Epithelial cell of esophagus (primary cell): ENCODE data around the genes USF3, GRAMD1C and CCDC191.

GRCh38 chr3:113488833-113489427 lies 26.0 kb downstream of the SPICE1 start:
- RRBS: no CpG with 5 or more reads among the region's 1 CpG

- RRBS: no CpG with 5 or more reads among the region's 4 CpGs
Measured at GRCh38 chr3:113534307-113534733, 2.0 kb downstream of the SIDT1 start.

DNA sequence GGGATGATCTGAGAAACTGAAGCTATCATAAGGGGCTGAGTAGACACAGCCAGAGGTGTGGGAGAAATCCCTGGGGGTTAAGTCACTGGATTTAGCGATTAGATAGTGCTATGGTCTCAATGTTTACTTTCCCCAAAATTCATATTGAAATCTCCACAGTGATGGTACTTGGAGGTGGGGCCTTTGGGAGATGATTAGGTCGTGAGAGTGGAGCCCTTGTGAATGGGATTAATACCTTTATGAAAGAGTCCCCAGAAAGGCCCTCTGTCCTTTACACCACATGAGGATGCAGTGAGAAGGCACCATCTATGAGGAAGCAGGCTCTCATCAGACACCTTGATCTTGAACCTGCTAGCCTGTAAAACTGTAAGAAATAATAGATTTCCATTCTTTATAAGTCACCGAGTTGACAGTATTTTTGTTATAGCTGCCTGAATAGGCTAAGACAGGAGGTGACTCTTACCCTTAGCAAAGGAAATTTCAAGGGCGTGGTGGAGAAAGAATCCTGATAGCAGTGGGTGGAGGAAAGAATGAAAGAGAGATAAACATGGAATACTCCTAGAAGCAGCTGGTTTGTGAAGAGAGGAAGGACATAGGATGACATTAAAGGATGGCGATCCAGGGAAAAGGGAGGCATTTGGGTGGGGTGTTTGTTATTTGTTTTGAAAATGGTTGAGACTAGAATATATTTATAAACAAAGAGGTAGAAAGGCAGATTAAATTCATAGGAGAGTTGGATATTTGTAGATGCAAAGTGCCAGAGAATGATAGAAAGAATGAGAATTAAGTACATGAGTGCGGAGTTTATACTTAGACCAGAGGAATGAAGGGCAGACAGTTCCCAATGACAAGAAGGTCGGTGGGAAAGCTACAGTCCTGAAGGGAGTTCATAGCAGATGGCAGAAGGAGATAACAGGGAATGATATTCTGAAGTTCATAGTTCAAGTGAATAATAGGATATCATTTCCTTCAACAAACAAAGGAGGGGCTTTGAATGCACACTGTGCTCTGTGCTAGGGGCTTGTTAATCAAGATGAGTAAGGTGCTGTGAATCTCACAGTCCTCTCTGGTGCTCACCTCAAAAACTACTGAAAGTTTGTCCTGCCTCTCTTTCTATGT lies 41.4 kb downstream of the SIDT1 start:
- RRBS: no CpG with 5 or more reads among the region's 7 CpGs

- RRBS: no CpG with 5 or more reads among the region's 11 CpGs
Measured at GRCh38 chr3:113625774-113626135, 70.7 kb downstream of the USF3 start.

DNA sequence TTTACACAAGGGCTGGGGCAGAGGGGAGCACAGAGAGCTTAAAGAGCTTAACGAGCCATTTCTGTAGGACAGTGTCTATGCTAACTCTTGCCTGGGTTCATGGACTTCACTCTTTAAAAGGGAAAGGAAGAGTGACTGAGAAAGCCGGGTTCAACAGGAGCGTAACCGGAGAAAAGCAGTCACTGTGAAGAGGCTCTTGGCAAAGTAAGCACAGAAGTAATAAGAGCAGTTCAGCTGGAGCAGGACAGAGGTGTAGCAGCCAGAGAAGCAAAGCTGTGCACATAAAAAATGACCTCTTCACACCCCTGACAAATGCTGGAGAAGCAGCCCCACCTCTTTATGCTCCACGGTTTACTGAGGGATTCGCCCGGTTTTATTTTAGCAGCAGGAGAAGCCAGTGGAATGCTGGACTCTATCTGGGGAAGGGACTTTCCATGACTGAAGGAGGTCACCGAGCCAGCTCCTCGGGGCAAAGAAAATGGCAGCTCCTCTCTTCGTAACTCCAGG lies 66.4 kb downstream of the USF3 start:
- RRBS: no CpG with 5 or more reads among the region's 10 CpGs

- RRBS: 4% methylated on average over 6 of the region's 87 CpGs
Measured at GRCh38 chr3:113695782-113696736, at the start of gene USF3. TSS of gene USF3 (minus strand) at chr3:113696642.

GRCh38 chr3:113838580-113839418 lies at the start of gene GRAMD1C:
TSS of gene GRAMD1C (plus strand) at chr3:113838788.
- RRBS: under 1% methylated on average over 8 of the region's 55 CpGs

GRCh38 chr3:113873773-113874274 lies 35.2 kb downstream of the GRAMD1C start:
- RRBS: no CpG with 5 or more reads among the region's 2 CpGs

- RRBS: no CpG with 5 or more reads among the region's 57 CpGs
Measured at GRCh38 chr3:114055995-114057098, at the start of gene CCDC191. TSS of gene CCDC191 (minus strand) at chr3:114056526.

- RRBS: no CpG with 5 or more reads among the region's 6 CpGs
Measured at GRCh38 chr3:114057324-114057808, 829 bp downstream of the QTRT2 start.

- RRBS: no CpG with 5 or more reads among the region's 7 CpGs
Measured at GRCh38 chr3:114079468-114080186, 23.1 kb downstream of the QTRT2 start.

DNA sequence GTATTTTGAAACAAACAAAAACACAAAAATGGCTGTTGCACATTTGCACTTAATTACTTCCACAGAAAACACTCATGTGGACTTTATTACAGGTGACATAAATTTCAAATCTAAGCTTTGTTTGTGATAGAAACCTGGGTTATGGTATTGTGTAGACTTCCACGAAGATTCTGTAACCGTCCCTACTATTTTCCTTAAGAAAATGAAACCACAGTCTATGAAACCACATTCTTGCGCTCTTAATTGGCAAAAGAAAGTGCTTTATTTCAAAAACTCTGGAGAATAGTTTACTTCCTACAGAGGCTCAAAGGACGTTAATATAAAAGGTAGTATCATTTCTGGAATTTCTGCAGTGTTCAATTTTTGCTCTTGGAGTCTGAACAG lies 123.4 kb downstream of the TIGIT start:
- RRBS: no CpG with 5 or more reads among the region's 4 CpGs

DNA sequence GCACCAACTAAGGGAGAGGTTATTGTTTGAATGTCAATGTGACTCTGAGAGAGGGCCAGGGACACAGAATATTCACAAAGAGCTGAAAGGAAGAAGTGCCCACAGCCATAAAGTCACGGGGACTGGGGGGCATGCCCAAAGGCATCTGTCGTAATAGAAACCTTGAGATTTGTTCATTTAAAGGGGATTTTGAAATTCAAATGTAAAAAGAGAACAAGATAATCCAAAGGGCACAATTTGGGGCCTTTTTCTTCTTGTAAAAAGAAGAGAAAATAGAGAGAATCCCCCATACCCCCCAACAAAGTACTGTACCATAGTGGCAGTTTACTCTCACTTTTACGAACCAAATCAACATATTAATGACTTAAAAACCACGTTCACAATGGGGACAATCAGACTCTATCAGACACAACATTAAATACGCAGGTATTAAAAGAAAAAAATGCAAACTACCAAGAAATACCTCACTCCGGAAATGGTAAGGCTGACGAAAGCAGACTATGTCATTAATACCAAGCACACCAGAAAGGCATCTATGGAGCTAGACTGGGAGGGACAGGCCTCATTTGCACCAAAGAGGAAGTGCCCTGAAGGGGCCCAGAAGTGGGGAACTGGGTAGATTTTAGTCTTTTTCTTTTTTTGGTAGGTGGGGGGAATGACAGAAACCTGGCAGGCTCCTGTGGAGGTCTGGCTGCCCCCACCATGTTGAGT lies 134.2 kb downstream of the TIGIT start:
- RRBS: no CpG with 5 or more reads among the region's 7 CpGs

GRCh38 chr3:114449957-114450561 lies 156.2 kb downstream of the TIGIT start:
- RRBS: no CpG with 5 or more reads among the region's 8 CpGs

DNA sequence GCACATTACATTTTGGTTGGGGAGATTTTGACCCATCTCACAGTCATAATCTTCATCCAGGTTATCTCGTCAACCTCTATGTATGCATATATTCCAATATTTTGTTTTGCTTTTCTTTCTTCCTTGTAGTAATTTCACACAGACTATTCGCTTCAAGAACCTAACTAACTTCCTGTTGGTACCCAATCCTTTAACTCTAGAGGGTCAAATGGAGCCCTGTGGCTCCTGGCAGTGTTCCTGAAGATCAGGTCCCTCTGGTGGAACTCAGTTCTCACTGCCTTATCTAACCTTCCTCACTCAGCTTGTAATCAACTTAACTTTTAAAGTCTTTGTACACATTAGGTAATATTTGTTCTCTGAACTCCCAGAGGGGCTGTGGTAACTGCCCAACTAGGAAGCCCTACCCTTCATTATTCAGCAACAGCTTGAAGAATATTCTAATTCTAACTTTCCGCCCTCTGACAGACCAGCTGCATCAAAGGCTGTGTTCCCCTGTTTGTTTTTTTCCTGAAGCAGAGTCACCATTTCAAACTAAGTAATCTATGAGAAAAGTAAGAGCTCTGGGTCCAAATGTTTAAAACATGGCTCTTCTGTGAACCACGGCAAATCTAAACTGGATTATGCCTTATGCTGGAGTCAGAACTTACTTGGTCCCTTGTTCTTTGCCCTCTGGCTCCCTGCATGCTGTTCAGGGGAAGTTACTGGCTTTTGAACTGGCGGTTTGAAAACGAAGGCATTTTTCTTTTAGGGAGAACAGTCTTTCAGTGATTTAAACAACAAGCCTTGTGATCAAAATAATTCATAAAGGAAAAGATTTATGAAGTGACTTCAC lies 365.4 kb downstream of the TIGIT start:
- RRBS: no CpG with 5 or more reads among the region's 6 CpGs

DNA sequence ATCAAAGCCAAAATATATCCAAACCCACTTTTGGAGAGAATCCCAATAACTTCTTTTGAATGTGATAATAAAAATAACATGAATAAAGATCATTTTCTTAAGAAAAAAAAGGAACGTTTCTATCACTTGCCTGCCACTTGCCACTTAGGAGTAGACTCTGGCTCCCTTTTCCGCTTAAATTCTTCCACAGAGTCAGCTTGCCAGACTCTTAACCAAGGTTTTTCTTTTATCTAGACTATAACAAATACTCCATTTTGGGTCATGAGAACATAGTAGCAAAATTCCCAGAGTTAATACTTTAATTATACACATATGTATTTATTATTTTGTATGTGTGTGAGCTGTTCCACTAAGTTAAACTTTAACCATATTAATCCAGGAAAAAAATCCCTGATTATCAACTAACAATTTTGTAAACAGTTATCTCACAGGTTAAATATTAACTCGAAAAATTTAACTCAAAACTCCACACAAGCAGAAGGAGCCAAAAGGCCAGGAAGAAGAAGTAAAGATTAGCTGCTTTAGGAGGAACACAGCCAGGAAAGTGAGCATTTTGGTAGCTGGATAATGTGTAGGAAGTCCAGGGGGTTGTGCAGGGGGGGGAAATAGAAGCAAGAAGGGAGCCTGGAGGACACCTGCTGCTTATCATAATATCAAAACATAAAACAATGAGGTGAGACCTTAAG lies 424.9 kb downstream of the TIGIT start:
- RRBS: no CpG with 5 or more reads among the region's 3 CpGs

GRCh38 chr3:114764144-114764764 lies 382.8 kb downstream of the ZBTB20 start:
- RRBS: no CpG with 5 or more reads among the region's 5 CpGs

GRCh38 chr3:114847423-114848291 lies 299.4 kb downstream of the ZBTB20 start:
- RRBS: no CpG with 5 or more reads among the region's 7 CpGs

- RRBS: no CpG with 5 or more reads among the region's 3 CpGs
Measured at GRCh38 chr3:115066070-115066848, 80.8 kb downstream of the ZBTB20 start.

DNA sequence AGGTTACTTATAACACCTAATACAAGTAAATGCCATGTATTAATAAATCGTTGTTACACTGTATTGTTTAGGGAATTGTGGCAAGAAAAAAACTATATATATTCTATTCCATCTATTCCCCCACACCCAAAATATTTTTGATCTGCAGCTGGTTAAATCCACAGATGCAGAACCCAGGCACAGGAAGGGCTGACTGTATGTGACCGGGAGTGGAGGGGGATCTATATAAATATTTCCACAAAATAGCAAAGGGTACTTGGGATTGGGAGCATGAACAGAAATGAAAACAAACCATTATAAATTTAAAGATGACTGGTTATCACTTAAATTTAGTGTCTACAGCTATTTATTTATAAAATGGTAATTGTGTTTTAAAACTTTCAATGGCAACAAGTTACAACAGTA lies 1.6 kb downstream of the ZBTB20 start:
- RRBS: no CpG with 5 or more reads among the region's 2 CpGs